Placental epithelial cell (primary cell): ENCODE measurements around a stretch of chr3.

DNA sequence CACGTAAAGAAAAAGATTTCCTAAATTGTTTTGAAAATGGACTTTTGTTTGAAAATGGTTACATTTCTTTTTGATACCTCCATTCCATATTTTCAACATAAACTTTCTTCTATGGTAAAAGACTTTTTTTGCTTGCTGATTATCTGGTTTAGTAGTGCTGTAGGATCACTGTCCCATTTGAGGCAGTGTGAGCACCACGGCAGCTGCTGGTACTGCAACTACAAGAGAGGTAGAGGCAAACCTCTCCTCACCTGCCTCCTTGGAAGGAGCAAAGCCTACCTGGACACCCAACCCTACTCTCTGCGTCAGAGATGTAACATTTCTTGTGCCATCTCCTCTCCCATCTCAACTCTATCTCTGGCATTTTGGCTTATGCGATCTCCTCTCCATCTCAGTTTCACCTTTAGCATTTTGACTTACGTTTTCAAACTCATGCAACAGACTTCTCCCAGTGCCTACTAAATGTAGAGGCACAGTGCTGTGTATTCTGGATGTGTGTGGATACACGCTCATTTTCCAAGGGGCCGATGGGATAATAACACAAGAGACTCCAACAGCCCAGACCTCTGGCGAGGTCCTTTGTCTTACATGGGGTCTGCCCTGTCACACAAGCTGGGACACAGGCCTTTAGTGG lies 460.0 kb downstream of the SHQ1 start:
- CAGE, long polyA plus RNA = no peak

DNA sequence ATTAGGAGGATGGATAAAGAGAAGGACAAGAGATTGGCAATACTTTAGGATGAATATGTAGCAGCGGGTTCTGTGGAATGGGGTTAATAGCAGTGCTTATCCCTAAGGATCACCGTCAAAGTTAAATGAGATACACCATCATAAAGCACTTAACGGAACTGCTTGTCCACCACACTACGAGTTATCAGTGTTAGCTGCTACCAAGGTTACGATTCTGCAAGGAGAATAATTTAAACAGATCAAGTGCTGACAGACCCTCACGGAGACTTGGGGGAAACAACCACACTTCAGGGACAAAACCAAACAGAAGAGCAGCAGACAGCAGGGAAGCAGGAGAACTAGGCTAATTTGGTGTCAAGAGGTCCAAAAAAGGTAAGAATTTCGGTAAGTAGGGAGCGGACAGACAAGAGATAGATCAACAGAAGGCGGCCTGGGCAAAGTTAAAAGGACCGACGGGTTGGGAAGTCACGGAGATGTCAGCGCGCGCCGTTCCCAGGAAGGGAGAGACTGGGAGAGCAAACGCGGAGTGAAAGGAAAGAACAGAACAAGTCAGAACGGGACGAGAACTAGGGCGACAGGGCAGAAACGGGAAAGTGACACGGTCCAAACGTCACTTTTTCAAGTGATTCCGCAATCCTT lies 786 bp downstream of the SHQ1 start:
- CAGE, long polyA plus RNA = no peak

DNA sequence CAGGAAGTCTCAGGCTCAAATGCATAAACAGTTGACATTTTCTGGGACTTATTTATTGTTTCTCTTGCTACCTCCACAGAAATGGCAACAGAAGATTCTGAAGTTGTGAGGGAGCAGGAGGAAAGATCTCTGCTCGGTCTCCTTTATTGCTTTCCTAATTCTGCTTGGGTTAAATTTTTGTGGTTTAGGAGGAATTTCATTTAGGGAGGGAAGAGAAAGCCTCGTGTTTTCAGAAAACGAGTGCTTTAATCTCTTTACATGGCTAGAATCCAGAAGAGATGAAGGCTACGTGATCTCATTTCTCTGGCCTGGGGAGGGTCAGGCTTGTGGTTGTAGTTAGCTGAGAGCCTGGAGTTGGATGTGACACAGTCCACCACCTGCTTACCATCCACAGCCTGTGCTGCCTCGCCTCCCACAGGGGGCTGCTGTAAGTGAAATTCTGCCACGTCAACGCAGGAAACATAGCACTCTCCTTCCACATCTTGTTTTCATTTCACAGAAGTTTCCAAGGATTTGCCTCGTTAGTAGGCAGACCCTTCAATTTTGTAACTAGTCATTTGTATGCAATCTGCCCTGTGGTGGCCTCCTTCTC lies 3.2 kb downstream of the GXYLT2 start:
- CAGE, long polyA plus RNA = no peak

- CAGE, long polyA plus RNA = no peak
Observed at GRCh38 chr3:72947186-72947518, 49.5 kb upstream of the PPP4R2 start.

DNA sequence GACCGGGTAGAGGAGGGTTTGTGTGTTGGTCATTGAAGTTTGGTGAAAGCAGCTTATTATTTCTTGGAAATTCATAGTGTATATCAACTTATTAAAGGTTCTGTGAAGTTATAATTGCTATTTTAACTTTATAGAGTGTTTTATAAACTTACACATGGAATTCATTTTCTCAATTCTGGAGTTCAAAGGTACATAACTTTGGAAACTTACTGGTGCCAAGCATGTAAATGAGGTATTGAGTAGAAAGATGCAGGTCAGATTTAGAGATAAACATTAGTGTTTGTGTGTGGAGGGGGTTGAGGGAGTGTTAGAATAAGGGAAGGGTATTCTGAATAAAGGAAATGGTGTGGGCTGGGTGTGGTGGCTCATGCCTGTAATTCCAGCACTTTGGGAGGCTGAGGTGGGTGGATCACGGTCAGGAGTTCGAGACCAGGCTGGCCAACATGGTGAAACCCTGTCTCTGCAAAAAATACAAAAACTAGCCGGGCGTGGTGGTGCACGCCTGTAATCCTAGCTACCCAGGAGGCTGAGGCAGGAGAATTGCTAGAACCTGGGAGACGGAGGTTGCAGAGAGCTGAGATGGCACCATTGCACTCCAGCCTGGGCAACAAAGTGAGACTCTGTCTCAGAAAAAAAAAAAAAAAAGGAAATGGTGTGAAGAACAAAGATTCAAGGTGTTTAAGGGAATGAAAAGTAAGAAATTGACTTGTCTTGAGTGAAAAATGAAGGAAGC lies 2.0 kb upstream of the EBLN2 start:
- CAGE, long polyA plus RNA = no peak

DNA sequence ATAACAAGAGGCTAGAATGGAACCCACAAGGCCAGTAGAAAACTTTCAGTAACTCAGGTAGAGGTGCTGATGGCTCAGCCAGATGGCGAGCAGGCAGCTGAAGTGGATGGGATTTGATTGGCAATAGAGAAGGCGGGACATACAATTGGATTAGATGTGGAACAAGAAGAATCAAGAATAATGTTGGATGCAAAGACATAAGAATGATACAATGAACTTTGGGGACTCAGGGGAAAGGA lies 276.8 kb downstream of the PDZRN3 start:
- CAGE, long polyA plus RNA = no peak

DNA sequence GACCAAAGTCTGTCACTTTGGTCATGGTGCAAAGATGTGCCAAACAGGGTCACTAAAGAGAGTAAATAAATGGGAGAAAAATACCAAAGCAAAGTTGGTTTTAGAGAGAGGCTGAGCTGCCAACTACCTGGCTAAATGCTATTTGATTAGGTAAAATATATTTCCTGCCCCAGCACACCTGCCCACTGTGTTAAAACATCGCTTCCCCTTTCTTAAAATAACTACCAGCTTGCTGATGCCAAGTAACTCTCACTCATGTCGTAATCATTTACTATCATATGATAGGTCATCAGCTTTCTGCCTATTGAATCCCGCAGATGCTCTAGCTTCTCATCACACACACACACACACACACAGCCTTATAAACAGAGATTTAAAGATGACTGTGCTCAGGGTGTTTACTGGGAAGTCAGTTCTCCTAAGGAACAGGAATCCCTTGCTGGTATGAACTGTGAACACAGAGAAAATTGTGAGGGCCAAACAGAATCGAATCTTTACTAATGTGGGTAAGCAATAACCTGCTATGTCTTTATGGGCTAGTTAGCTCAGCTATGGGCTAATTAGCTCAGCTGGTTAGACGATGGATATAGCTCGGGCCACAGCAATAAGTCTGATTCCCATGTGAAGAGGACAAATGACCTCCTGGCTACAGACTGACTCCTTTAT lies 173.1 kb downstream of the PDZRN3 start:
- CAGE, long polyA plus RNA = no peak

DNA sequence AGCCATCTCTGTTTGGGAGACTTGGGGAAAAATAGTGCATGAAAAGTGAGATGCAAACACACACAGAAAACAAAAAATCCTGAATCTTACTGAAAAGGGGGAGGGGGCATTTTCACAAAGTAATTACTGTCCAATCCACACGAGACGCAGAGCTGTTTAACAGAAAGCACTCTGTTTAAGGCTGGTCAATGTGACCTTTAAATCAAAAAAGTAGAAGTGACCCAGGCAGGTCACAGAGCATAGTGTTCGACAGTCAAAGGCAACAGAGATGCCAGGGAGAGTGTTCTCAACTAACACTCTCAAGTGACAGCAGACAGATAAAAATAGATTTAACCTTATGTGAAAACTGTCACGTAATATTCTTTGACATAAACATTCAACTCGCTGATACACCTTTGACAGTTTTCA lies 15.6 kb downstream of the PDZRN3 start:
- CAGE, long polyA plus RNA = no peak

GRCh38 chr3:73621103-73621912 lies 3.4 kb downstream of the PDZRN3 start:
- CAGE, long polyA plus RNA = no peak

GRCh38 chr3:73719893-73720292 lies 95.2 kb upstream of the PDZRN3 start:
- CAGE, long polyA plus RNA = no peak

DNA sequence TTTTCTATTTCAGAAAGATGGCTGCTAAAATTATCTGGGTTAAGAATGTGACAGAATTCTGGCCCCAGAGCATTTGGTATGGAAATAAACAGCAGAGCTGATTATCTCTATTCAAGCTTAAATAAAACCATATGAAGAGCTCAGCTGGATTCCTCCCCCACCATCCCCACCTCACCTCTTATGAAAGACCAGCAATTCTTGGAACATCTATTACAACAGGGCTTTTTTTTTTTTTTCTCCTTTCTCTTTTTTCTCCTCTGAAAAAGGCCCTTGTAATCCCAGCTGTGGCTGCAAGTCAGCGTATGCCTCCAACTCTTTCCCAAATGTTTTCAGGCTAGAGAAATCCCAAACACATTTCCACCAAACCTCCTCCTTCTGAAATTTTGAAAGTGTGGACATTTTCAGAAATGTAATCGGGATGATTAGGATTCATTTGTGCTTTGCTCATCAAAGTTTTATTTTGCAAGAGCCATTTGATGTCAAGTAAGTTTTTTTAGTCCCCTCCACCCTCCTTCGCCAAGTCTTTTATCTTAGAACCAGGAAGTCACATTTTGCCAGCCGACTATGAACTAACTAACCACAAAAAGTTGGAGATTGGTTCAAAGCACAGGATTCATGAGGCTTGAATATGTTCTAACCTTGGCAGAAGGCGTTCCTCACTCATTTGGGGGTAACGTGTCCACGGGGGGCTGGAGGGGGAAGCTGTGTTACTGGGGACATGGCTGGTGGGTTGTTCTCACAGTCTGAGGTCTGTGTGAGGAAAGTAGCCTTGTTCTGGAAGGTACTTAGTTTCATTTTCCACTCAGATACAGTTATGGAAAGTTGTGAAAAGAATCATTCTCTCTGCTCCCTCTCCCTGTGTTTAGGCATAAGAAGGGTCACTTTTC lies 142.1 kb upstream of the PDZRN3 start:
- CAGE, long polyA plus RNA = no peak

GRCh38 chr3:73779867-73780185 lies 155.1 kb upstream of the PDZRN3 start:
- CAGE, long polyA plus RNA = no peak

DNA sequence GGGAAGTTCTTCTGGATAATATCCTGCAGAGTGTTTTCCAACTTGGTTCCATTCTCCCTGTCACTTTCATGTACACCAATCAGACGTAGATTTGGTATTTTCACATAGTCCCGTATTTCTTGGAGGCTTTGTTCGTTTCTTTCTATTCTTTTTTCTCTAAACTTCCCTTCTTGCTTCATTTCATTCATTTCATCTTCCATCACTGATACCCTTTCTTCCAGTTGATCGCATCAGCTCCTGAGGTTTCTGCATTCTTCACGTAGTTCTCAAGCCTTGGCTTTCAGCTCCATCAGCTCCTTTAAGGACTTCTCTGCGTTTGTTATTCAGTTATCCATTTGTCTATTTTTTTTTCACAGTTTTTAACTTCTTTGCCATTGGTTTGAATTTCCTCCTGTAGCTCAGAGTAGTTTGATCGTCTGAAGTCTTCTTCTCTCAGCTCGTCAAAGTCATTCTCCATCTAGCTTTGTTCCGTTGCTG lies 296.5 kb downstream of the CNTN3 start:
- CAGE, long polyA plus RNA = no peak

- CAGE, long polyA plus RNA = no peak
Observed at GRCh38 chr3:74643664-74644143, 29.2 kb upstream of the CNTN3 start.

DNA sequence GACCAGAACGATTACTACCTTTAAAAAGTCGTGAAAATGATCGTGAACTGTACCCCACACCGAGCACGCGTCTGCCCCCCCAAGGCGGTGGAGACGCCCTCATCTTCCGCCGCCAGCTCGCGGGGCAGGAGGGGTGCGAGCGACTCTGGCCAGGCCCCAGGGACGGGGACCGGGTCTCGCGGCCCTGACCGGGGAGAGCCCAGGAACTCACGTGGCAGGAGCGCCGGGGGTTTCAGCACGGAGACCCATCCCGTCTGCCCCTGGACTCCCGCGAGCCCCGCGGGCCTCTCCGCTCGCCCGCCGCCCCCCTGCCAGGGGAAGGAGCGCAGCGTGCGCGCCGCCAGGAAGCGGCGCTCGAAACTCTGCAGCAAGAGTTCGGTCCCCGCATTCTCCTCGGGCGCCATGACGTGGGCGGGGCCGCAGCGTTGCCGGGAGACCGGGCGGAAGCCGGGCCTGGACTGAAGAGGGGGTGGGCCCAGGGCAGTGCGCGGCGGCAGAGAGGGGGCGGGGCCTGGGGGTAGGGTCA lies 229.4 kb upstream of the FRG2C start:
- CAGE, long polyA plus RNA = no peak

- CAGE, long polyA plus RNA = no peak
Observed at GRCh38 chr3:77040216-77040308, 163 bp downstream of the ROBO2 start.

DNA sequence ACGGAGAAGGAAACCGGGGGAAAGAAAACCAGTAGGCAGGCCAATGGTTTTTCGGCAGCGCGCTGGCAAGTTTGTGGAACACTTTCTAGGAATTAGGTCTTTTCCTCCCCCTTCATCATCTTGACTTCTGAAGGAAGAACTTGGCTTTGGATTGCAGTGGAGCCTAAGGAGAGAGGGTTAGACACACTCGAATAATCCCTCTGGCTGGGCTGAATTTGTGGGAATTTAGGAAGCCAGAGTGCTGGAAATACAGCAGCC lies 339 bp downstream of the ROBO2 start:
- CAGE, long polyA plus RNA = no peak

DNA sequence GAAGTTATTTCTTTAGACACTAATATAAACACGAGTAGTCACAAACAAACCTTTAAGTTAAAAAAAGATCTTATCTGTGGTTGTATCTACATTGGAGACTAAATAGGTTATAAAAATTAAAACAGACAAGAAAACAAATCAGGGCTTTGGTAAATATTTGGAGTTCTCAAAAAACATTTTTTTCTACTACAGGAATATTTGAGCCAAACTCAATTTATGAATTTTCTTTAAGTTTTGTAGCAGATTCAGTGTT lies 1056.3 kb downstream of the ROBO2 start:
- CAGE, long polyA plus RNA = no peak

DNA sequence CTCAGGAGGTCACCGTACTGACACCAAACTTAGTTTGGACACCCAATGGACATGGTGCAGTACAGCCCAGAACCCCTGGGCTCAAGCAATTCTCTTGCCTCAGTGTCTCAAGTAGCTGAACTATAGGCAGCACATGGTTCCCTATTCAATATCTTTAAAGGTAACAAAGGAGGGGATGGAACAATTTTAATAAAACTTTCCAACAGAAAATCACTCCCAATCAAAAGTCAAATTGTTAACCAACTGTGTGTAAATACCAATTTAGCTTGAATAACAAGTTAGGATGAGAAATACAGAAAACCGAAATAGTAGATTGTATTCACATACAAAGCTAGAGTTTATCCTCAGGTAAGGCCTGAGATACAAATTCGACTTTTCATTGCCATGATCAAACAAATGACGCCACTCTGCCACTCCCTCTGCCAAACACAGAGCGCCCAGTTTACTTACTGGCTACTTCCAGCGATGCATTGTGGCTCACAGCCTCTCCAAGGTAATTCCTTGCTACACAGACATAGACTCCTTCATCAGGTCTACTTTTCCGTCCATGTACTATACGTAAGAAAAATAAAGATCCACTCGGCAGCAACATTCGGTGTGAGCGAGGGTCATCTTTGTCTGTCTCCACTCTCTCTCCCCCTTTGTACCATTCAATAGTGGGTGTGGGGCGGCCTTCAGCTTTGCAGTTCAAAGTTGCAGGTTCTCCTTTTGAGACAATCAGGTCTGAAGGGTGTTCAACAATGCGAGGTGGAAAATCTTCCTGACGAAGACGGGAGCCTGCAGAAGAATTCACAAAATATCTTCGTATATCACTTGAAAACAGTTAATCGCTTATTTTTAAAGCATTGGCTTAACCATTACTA lies 829.4 kb downstream of the ROBO1 start:
- CAGE, long polyA plus RNA = no peak

- CAGE, long polyA plus RNA = no peak
Observed at GRCh38 chr3:83687412-83687611, 1271.5 kb upstream of the CADM2 start.